Neural progenitor cell (in vitro differentiated cells): ENCODE measurements around a stretch of chr3.

GRCh38 chr3:72097017-72097728 lies 312.2 kb upstream of the PROK2 start:
- RAMPAGE, long total RNA: no peak

DNA sequence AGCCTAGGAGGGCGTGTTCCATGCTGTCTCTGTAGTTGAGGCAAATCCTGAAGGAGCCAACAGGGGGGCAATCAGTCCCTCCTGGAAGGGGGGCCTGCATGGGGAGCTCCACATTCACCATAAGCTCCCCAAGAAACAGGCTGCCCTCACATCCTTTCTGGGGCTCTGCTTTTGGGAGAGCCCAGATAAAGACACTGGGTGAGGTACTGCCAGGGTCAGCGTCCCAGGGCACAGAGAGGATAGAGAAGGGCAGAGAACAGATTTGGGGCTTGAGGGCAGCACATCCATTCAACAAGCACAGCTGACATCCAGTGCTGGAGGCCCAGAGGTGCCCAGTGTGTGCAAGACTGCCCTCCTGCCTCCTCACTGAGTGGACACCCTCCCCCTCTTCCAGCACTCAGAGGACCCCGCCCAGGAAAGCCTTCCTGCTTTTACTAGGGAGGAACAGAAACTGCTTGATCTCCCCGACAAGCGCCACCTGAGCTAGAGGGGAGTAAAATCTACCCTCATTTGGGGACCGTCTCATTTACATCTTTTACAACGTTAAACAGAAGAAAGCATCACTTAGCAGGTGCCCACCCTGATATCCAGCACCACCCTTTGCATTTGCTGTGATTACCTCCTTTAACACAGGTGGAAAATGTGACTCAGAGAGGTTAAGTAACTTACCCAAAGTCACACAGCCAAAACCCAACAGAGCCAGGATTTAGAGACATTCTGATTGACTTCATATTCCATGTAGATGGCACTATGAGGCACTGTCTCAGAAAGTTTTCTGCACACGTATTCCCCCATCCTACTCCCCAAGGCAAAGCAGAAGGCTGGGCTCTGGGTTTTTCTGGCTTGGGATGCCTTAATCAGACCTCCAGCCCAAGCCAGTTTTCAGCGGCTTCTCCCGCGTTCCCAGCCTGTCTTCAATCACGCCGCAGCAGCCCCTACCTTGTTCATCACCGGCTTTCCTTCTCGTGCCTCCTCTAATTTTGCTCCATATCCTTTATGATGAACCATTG lies 314.3 kb upstream of the PROK2 start:
- RAMPAGE, long total RNA: no peak

DNA sequence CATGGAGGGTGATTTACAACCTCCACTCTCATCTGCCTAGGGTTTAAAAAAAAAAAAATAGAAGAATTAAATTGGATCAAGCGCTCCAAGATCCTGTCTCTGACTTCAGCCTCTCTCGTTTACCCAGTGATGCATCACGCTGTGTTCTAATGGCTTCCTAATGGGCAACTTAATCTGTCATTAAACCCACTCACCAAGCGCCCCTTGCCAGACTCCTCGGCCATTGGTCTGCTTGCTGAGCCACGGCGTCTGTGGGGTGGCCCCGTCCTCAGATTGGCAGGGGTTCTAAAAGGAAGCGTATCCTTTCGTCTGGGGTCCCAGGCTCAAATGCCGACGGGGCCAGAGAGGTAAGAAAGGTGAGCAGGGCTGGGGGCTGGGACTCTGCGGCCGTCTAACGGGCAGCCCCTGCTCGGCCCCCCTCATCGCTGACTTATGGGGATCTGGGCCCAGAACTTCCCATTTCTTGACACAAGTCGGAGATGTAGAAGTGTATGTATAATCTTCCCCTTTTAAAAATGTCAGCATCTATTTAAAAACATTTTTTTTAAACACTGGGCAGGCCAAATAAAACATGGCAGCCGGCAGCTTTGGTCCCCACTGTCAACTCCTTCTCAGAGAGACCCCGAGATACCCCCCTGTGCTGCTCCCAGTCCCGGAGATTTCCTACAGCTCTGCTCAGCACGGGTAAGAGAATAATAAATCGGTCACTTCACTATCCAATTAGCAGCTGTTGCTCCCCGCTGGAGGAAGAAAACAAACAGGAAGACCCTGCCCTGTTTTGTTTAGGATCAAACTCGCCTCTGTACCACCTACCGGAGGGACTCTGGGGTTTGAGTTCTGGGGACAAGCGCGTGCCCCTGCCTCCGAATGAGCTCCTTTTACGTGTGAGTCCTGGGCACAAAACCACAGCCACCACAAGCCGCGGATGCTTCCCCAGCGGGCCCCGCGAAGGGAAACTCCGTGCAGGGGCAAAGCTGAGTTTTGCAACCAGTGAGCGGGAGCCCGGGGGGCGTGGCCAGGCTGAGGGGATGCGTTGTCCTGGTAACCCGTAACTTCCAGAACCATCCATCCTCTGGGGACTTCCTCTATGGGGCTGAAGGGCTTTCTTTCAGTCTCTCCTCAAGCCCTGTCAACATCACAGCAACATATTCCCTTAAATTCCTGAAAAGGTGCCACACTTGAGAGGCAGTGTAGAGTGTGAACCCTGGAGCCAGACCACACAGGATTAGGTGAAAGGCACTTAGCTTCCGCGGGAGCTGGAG lies 315.5 kb upstream of the PROK2 start:
- RAMPAGE, long total RNA: no peak

DNA sequence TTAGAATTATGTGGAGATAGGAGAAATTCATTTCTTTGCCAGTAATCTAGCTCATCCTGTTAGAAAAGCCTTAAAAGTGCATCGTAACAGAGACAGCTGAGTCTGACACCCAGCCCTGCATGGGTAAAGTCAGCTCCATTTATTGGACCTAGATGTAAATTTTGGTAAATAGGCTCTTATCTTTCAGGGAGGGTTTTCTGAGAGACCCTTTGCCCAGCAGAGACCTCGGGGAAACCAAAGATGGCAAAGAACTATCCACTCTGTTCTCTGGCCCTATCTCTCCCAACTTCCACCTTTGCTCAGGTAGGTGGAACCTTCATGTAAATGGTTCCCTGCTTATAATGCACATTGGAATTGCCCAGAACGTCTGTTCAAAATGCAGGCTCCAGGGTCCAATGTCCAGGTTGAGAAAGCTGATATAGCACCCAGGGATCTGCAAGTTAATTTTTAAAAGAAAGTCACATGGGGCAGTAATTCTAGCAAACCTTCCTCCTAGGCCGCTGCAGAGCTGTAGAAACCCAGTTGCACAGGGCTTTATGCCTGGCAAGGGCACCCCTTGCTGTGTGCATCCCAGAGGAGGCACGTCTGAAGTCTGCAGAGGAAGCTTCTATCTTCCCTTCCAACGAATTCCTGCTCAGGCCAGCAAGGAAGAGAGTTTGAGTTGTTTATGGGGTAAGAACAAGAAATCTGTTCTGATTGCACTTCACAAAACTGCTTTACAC lies 366.0 kb upstream of the PROK2 start:
- RAMPAGE, long total RNA: no peak

- RAMPAGE, long total RNA: no peak
Measured at GRCh38 chr3:72176375-72176959, 391.5 kb upstream of the PROK2 start.

GRCh38 chr3:72310460-72311166 lies 525.7 kb upstream of the PROK2 start:
- RAMPAGE, long total RNA: no peak

DNA sequence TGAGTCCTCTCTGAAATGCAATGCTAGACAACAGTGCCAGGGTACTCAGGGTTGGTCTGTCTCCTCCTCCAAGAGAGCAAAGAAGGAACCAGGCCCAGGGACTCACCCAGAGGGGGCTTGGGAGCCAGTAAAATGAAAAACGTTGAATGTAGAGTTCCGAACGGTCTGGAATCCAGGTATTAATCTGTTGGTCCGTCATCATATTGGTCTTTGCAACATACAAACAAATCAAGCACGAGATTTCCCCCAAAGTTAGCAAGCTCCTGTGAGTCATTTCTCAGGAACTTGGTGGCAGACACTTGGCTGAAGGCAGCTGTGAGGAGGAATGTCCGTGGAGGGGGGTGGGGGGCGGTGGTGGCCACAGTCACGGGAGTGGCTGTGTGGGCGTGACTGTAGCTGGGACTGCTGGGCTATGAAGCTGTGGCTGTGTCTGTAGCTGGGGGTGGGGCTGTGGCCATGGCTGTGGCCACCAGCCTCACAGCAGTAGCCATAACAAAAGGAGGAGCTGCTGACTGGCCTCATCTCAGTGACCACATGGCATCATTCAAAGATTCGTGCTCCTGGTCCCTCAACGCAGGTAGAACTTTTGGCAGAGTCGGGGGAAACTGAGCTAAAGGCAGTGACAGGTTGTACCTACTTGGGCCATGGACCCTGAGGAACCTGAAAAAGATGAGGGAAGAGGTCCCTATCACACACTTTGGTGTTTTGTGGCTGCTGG lies 360.9 kb downstream of the SHQ1 start:
- RAMPAGE, long total RNA: no peak

DNA sequence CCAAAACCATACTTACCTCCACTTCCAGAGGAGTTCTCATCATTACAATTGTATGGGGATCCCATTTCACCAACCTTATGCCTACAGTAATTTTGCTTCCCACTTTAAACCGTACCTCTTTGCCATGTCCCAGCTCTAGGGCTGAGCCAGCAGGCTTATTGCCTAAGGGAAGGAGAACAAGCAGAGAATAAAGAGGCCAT lies 357.3 kb downstream of the SHQ1 start:
- RAMPAGE, long total RNA: no peak

GRCh38 chr3:72523409-72523841 lies 324.8 kb downstream of the SHQ1 start:
- RAMPAGE, long total RNA: no peak

GRCh38 chr3:72739468-72740059 lies 108.7 kb downstream of the SHQ1 start:
- RAMPAGE, long total RNA: no peak

DNA sequence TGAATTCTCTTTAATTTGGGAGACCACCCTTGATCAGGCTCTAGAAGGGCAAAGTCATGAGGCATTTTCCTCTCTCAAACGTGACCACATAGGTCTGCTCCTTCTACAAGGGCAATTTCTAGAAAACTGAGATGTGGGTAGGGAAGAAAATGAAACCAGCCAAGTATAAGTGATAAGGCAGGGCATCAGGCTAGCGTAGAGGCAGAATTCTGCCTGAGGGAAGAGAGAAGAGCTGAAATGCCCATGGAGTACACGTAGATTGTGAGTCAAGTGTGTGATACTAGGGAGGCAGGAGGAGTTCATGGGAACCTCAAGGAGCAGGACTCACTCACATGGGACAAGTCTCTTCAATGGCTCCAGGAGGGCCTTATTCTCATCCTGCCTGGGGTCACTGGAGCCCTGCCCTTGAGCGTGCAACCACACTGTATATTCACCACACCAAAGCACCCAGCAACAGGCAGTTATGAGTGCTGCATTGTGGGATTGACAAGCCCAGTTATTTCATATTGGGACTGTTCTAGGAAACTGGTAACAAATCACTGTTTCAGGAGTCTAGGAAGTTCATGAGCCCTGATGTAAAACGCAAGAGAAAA lies 34.8 kb upstream of the PPP4R2 start:
- RAMPAGE, long total RNA: no peak

DNA sequence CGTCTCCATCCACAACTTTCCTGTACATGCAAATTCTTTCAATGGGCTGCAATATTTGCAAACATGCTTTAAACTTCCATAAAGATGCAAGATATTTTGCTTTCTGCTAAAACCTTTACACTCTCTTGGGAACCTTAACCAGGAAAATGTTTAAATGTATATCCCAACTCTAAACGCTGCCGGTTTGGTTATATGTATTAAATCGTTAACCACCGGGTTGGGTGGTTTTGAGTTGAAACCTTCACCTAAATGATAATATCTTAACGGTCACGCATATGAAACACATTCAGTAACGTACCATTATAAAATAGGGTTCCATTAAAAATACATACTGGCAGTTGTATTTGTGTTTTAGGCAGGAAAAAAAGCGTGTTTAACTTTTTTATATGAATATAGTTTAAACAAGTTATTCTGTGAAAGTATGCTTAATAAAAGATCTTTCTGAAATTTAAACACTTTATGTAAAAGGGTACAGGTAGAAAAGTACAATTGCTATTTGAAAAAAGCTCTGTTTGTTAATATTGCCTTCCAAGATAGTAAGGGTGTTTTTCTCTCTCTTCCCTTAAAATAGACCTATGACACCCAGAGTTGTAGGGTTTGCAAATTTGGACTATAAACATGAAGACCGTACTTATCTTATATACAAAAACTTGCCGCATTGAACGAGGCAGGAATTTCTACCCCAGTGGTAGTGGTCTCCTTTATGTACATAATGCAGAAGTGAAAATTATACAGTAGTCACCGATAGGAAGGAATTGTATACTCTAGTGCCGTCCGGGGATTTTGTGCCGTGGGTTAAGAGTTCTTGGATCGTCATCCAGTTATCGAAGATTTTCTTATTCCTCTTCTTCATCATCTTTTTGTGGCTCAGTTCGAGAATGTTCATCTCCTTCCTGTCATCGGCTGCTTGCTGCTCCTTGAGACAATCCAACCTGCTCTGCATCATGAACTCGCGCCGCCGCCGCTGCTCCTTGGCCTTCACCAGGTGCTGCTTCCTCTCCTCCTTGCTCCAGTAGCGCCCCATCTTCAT lies 241.8 kb downstream of the PDZRN3 start:
- RAMPAGE, long total RNA: no peak

GRCh38 chr3:73511537-73511985 lies 113.2 kb downstream of the PDZRN3 start:
- RAMPAGE, long total RNA: no peak

DNA sequence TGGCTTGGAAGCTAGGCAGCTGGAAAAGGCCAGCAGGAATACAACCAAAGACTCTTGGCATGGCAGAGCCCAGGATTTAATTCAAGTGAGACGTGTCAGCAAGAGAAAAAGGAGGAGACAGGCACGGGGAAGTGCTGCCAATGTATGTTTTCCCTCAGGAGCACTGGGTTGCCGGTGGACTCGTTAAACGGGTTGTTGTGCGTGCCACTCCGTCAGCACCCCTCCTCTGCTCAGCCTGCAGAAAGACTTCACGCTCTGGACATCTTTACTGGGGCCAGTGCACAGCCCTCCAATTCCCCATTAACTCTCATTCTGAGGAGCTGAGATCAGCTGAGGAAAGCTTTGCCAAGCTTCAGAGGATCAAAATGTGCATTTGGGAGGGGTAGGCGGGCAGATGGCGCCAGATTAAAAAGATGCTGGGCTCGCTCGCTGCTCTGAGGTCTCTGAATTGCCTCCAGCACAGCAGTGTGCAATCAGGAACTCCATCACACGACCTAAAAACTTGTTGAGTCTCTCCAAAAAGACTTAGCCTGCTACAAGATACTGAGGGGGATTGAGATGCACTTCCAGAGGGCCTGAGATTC lies 103.6 kb downstream of the PDZRN3 start:
- RAMPAGE, long total RNA: no peak

- RAMPAGE, long total RNA: no peak
Measured at GRCh38 chr3:73536881-73537465, 87.8 kb downstream of the PDZRN3 start.

DNA sequence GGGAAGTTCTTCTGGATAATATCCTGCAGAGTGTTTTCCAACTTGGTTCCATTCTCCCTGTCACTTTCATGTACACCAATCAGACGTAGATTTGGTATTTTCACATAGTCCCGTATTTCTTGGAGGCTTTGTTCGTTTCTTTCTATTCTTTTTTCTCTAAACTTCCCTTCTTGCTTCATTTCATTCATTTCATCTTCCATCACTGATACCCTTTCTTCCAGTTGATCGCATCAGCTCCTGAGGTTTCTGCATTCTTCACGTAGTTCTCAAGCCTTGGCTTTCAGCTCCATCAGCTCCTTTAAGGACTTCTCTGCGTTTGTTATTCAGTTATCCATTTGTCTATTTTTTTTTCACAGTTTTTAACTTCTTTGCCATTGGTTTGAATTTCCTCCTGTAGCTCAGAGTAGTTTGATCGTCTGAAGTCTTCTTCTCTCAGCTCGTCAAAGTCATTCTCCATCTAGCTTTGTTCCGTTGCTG lies 296.5 kb downstream of the CNTN3 start:
- RAMPAGE, long total RNA: no peak

DNA sequence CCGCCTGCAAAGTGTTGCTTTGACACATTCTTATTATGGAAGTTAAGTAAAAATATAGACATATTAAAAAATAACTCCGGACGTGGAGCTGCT lies 163 bp downstream of the ROBO2 start:
- RAMPAGE, long total RNA: no peak

DNA sequence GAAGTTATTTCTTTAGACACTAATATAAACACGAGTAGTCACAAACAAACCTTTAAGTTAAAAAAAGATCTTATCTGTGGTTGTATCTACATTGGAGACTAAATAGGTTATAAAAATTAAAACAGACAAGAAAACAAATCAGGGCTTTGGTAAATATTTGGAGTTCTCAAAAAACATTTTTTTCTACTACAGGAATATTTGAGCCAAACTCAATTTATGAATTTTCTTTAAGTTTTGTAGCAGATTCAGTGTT lies 1056.3 kb downstream of the ROBO2 start:
- RAMPAGE, long total RNA: no peak

DNA sequence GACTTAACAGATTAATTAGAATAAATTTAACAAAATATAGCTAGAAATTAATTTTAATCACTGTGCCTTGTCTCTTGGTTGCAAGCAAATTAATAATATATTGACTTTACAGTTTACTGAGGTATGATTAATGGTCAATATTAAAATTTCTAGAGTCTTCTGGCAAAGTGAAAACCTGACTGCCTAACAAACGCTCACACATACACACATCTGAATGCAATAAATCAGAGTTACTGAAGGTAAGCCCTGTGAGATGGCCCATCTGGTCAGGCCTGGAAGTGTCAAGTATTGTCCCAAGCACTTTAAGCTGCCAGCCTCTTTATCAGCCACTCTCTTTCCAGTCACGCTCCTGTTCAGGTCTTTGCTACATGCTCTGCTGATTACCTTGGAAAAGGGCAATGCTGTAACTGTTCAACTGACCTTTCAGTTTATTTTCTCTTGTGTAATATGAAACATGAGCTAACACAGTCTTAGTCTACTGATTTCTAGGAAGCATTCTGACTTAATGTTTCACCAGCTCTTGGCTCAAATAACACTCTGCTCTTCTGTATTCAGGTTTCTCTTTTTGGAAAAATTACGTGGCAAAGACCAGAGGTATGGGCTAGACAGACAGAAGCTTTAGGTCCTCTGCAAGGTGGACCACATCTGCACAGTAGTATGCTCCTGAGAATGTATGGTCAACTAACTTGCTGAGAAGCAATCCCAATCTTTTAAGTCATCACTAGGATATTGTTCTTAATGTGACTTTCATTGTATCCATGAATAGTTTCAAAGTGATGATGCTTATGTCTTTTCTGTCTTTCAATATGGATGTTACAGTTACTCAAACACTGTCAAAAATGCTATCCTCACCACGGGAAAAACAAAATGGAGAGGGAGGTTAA lies 44.5 kb downstream of the GBE1 start:
- RAMPAGE, long total RNA: no peak

DNA sequence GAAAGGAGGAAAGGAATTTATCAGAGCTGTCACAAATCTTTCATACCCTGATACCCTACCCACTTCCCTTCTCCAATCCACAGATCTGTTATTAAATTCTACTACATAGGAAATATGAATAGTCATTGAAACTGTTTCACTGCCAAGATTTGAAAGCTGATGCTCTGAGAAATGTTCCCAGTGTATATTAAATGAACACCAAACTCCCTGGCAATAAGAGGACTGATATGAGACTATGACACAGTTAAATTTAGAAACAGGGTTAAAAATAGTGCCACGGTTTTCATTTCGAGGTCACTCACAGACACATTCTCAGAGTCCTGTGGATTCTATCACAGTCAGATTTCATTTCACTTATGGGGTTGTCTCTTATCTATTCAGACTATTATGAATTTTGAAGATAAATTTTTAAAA lies 27.2 kb upstream of the GBE1 start:
- RAMPAGE, long total RNA: no peak